Hematopoietic multipotent progenitor cell (in vitro differentiated cells): ENCODE data around the gene NRP1.

DNA sequence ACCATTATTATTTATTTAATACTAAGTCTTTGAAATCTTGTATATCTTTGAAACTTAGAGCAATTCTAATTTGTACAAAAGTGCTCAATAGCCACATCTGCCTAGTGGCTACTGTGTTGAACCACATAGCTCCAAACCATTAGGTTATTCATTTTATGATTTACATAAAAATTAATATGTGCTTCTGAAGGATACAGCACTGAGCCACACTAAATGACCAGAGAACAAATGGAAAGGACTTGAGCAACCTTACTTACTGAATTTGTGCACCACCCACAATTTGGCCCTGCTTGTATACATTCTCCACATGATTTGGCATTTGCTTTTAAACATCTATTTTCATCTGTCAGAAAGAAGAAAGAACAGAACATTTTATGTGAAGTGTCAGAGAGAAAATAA lies 25.8 kb downstream of the ITGB1 start:
- CAGE, long polyA plus RNA: no peak

DNA sequence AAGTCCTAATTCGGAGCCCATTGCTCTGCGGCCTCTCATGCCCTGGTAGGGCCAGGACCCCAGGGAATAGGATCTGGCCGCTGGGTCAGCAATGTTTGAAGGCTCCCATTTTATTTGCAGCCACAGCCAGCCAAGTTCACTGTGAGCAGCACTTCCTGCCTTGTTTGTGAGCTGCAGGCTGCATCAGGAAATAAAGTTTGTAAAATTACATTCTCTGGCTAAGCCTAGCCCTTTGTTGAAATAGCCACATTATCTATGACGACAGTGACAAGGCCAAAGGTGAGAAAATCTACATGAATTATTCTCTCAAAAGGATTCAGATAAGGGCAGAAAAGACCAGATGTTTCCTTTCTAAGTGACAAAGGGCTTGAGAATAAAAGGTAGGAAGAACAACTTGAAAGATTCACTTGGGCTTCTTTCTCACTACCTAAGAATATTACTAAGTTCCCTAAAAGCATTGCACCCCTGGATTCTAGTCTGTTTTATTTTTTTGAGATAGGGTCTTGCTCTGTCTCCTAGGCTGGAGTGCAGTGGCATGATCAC lies 23.8 kb upstream of the ITGB1 start:
- CAGE, long polyA plus RNA: no peak

- CAGE, long polyA plus RNA: no peak
Observed at GRCh38 chr10:33291130-33291650, 43.3 kb downstream of the NRP1 start.

- CAGE, long polyA plus RNA: no peak
Observed at GRCh38 chr10:33334059-33334711, at the start of gene NRP1. Gene NRP1 (minus strand): TSS chr10:33334667.

DNA sequence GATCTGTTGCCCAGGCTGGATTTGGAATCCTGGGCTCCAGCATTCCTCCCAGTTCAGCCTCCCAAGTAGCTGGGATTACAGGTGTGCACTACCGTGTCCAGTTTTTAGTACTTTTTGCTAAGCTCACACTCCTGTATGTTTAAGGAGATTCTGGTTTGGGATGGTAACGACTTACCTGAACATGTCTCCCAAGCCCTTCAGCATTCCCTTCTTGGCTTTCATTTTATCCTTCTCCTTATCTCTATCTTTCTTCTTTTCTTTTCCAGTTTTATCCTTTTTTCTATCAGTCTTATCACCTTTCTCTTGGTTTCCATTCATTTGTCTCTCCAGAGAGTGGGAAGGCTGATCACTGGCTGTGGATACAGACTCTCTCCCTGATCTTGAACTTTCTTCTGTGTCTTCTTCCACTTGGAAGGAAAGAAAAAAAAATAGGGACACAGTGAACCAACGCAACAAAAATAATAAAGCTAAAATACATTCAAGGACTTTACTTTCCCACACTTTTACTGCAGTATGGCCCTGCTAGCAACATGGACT lies 498.1 kb downstream of the PARD3 start:
- CAGE, long polyA plus RNA: no peak

- CAGE, long polyA plus RNA: no peak
Observed at GRCh38 chr10:34382377-34382955, 432.6 kb downstream of the PARD3 start.

GRCh38 chr10:34542337-34542778 lies 272.7 kb downstream of the PARD3 start:
- CAGE, long polyA plus RNA: no peak

DNA sequence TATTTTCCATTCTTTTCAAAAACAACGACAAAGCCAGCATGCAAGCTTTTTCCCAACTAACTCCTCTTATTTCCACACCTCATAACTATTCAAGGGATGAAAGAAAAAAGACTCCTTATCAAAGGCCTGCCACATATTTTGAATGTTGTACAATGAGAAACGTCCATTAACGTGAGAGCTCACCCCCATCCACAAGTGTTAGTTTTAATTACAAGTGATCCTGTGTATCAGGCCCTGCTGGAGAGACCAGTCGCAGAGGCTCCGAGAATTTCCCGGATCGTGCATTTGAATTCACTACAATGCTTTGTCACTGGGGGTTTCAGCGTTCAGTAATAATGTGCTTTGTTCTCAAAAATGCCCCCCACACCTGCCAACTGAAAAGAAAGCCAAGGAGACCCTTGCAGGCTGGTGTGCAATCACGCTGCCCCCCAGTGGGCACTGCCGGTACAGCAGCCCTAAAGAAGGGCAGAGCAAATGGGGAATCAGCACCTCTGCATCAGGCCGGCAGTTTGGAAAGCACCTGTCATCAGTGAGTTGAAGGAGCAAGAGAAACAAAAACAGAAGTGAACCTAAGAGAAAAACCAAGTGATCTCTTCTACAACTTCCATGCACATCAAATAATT lies 177.7 kb downstream of the PARD3 start:
- CAGE, long polyA plus RNA: no peak

DNA sequence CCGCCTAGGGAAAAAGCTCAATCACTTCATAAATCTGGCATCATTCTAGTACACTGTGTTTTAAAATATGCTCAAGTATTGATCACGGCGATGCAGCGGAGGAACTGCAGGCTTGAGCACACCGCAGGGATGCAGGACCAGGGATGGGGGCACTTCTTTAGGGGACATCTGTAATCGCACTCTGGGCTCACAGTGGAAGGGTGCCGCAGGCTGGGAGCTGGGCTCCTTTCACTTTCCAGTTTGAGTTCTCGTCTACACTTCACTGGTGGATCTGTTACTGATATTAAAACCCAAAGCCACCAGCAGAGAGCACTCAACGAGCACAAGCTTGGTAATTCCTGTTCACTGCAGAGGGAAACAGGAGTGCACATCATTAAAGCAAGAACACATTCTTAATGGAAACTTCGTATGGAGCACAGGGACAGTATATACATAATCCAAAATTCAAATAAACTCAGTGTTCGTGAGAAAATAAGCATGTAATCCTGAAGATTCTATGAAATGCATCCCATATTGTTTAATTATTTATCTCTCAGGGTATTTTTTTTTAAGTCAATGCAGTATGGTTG lies 91.3 kb downstream of the PARD3 start:
- CAGE, long polyA plus RNA: no peak

GRCh38 chr10:35203795-35204232 lies 77.2 kb downstream of the CREM start:
- CAGE, long polyA plus RNA: no peak

- CAGE, long polyA plus RNA: no peak
Observed at GRCh38 chr10:35208753-35209126, 82.1 kb downstream of the CREM start.

DNA sequence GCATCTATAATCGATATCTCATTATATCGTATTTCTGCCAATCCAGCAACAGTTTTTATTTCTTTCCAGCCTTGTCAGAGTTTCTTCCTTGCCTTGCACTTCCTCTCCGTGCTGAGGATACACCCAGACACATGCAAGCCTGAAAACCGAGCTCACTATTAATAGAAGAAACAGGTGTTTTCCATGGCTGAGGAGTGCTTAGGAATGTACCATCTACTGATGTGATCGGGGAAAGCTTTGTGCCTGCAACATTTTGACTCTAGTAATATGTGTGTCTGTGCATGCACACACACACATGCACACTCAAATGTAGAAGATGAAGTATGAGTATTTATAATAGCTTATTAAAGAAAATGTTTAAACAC lies 82.6 kb downstream of the CREM start:
- CAGE, long polyA plus RNA: no peak

- CAGE, long polyA plus RNA: no peak
Observed at GRCh38 chr10:35211078-35211833, 84.6 kb downstream of the CREM start.

DNA sequence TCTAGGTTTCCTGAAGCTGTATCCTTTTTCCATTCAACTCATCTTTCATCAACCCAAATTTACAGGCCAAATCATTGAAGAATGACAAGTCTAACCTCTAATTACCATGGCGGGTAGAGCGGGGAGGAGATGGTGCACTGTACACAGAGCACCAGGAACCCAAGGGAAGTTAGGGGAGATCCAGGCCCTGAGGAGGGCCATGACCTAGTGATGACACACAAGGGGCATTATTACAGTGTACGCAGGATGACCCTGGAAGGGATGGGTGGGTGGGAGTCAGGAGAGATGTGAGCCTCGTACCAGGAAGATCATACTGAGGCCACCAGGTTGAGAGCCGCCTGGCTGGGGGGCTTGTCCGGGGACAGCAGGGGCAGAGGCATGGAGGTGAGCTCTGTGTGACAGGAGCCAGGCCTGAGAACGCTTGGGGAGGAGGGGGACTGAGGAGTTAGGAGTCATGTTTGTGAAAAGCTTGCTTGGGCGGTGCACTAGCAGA lies 89.5 kb upstream of the CCNY start:
- CAGE, long polyA plus RNA: no peak

GRCh38 chr10:35335052-35336078 lies 944 bp upstream of the CCNY start:
- CAGE, long polyA plus RNA: no peak

- CAGE, long polyA plus RNA: no peak
Observed at GRCh38 chr10:35352123-35352840, 16.0 kb downstream of the CCNY start.

DNA sequence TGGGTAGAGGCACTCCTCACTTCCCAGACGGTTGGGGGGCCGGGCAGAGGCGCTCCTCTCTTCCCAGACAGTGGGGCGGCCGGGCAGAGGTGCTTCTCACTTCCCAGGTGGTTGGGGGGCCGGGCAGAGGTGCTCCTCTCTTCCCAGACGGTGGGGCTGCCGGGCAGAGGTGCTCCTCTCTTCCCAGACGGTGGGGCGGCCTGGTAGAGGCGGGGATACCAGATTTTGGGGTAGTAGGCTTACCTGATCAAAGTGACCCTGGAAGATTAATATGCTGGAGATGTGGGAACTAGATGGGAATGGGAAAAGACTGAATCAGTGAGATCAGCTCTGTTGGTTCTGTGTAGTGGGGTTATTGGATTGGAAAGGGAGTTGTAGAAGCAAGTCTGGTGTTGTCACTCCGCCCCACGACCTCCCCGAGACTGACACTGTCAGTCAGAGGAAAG lies 27.0 kb downstream of the CCNY start:
- CAGE, long polyA plus RNA: no peak

DNA sequence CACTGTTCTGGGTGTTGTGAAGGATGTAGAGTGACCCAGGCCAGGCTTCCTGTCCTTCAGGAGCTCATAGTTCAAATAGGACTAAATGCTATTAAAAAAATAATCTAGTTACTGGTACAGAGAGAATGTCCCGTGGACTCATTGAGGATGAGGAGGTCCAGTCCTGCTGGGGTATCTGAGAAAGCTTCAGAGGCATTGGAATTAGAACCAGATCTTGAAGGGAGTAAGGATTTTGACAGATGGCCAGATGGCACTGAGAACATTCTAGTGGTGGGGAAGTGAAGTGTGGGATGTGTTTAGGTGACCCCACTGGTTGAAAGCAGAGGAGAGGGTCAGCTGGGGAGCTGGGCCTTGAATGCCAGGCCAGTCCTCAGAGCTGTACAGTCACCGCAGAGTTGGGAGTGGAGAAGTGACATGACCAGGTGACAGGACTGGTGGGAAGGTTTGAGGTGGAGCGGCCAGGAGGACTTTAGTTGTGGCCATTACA lies 56.1 kb downstream of the CCNY start:
- CAGE, long polyA plus RNA: no peak

DNA sequence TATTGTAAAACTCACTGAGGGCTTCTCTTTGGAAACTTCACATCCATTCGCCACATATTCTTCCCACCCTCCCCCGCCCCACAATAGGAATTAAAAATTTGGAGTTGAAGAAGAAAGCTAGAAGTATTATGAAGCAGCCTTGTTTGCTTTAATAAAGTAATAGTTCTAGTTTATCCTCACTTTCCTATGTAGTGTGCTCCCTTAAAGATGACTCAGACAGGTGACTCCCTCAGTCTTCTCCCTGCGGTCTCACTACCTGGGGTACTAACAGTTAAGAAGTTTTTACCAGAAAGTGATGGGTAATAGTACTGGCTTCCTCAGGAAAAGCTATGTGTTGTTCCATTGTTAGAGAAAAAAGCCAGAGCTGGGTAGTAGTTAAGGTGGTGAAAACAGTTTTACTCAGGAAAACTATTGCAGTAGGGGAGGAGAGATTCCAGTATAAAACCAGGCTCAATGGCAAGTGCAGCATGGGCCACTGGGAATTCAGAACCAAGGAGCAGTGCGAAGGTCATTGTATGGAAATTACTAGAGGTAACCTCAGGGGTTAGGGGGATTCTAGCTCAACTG lies 58.7 kb downstream of the CCNY start:
- CAGE, long polyA plus RNA: no peak

DNA sequence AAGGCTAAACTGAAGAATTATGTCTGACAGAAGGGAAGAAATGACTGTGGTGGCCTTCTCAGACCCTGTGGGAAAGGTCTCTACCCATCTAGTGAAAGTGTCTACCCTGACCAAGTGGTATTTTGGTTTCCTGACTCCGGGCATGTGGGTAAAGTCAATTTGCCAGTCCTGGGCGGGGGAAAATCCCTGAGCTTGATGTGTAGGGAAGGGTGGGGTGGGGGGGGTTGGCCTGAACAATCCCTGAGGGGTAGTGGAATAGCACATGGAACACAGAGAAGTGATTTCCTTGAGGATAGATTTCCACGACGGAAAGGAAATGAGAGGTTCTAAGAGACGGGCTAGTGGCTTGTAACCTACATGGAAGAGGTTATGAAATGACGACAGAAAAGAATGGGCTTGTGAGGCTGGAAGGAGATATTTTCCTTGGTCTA lies 66.6 kb downstream of the CCNY start:
- CAGE, long polyA plus RNA: no peak